Foreskin keratinocyte (primary cell): ENCODE measurements around the gene FGFR1OP2.

DNA sequence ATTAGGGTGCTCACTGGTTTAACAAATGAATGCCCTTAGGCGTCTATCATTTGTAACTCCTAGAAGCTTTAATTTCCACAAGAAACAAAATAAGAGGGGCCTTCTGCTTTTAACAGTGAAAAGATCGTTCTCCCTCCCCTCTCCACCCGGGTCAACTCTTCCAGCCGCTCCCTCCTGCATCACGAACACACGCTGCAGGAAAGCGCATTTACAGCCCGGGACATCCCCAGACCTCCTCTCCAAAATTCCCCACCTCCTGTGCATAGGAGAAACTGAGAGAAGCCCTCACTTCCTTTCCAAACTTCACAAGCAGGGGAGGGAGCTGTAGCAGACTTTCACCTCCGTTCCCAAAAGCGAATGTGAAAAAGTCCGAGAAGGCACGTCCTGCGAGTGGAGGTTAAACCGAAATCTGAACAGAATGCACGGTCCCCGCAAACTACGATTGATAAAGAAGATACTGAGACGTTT, 535 bp downstream of the BCAT1 start:
- RAMPAGE, total RNA = no peak

DNA sequence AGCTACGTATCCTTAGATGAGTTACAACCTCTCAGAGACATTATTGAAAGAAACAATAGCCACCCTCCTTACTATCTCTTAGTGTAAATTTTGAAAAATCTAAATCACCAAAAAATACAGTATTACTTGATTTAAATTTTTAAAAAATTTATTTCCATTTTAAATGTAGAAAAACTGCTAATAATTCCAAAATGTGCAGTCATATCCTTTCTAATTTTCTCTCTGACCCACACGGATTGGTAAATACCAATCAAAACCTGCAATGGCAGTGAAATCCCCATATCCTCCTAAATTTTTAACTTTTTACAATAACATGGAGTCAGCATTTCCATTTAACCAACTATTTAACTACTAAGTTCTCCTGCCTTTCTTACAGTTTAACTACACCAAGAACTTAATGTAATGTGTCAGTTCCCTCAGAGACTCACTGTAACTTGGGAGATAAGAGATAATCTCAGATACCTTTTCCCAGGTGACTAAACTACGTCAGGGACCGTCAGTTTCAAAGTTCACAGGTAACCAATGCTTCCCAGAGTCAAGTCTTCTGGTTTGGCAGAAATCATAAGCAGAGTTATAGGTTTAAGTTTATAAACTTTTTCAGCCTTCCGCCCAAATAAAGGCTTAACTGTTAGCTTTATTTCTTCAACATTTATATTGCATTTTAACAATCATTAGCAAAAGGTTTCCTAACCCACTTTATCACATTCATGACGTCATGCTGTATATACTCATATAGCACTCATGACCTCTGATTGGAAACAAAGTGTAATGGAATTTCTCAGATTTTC, 7.7 kb downstream of the KRAS start:
- RAMPAGE, total RNA = no peak

GRCh38 chr12:25244798-25245477, 5.8 kb downstream of the KRAS start:
- RAMPAGE, total RNA = no peak

DNA sequence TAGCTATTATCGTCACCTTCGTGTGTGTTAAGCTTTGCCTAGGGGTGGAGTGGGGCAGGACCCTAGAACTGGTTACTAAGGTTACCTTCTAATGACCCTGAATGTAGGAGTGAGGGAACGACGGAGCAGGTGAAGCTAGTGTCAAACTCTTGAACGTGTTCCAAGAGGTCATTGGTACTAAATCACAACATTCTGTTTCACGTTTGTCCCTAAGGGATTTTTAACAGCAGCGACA, 134.0 kb upstream of the KRAS start:
- RAMPAGE, total RNA = no peak

DNA sequence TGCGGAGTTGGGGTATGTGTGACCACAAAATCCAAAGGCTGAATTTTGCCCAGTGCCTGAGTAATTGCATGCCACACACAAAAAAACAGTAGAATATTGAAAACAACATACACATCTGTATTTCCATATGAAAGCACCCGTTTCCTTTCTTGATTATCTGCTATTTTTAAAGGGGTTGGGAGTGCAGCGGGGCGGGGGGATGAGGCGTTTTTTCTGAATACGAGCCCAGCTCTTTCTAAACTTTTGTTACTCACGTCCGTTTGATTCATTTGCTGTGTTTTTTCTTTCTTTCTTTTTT, 768 bp upstream of the RASSF8 start:
- RAMPAGE, total RNA = no peak

- RAMPAGE, total RNA = no peak
Measured at GRCh38 chr12:26125776-26126306, 1.0 kb upstream of the BHLHE41 start.

- RAMPAGE, total RNA = no peak
Measured at GRCh38 chr12:26556183-26556673, 276.8 kb downstream of the ITPR2 start.

DNA sequence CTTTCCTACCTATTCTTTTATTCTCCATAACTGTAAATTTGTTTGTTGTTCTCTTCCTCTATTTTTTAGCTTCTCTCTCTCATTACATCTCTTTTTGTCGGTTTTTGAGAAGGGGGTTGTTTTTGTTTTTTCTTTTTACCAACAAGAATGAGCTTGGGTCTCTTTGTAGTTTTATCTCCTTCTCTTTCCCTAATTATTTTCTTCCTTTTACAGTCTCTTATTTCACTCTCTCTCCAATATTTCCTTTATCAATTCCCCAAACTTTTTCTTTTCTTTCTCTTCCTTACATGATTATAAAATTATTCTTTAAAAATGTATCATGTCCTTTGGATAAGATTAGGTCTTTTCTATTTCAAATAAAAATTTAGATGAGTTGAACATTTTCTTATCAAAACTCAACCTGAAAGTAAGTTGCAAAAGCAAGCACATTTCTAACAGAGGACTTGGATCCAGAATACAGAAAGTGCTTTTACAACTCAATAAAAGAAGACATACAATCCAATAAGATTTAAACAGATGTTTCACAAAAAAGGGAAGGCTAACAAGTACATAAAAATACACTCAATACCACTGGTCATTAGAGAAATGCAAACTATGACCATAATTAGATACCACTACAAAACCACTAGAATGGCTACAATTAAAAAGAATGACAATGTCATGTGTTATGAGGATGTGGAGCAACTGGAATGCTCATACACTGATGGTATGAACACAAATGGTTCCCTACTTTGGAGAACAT, 94.3 kb downstream of the ITPR2 start:
- RAMPAGE, total RNA = no peak

- RAMPAGE, total RNA = no peak
Measured at GRCh38 chr12:26913352-26913972, 24.3 kb downstream of the INTS13 start.

DNA sequence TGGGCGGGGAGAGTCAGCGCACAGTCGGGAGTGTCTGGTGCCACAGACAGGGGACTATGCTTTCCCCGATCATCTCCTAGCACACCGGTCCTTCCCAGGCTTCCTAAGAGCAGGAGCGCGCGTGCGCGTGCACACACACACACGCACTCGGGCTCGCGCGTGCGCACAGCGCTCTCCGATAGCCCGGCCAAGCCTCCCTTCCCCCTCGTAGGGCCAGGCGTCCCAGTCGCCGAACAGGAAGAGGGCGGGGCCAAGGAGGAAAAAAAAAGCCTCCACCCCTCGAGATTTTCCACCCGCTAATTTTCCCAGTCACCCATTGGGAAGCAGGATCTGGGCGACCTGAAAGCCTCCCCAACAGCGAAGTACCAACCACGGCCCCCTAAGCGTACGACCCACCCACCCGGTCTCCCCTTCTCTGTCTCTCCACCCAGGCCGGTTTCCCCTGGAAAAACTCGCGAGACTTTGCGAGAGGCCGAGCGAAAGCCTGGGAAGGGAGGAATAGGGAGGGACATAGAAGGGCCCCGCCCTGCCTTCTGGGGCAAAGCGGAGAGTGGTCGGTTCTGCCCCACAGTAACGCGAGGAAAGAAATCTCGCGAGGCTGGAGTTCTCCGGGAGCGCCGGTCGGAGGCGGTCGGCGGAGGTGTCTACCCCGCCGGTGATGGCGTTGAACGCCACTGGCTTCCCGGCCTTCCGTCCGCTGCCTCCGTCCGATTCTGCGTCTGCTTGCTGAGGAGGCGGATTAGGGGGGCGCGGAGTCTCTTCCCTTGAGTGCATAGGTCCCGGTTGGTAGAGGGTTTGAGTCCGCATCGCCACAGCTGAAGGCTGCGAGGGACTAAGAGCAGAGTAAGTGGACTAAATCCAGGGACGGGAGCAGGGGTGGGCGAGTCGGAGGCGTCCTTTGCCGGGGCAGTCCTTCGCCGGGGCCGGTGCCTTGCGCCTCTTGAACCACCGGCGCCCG, at the start of gene FGFR1OP2:
TSS of gene FGFR1OP2 (plus strand) at position 603 of the 958 bp plus-strand sequence.
- RAMPAGE, total RNA = start-site peak on the minus strand centred at position 121 of the sequence, 70 bp wide, 78 and 38 reads in 2 replicates; start-site peak on the plus strand centred at position 621 of the sequence, 40 bp wide, 206 and 86 reads in 2 replicates

DNA sequence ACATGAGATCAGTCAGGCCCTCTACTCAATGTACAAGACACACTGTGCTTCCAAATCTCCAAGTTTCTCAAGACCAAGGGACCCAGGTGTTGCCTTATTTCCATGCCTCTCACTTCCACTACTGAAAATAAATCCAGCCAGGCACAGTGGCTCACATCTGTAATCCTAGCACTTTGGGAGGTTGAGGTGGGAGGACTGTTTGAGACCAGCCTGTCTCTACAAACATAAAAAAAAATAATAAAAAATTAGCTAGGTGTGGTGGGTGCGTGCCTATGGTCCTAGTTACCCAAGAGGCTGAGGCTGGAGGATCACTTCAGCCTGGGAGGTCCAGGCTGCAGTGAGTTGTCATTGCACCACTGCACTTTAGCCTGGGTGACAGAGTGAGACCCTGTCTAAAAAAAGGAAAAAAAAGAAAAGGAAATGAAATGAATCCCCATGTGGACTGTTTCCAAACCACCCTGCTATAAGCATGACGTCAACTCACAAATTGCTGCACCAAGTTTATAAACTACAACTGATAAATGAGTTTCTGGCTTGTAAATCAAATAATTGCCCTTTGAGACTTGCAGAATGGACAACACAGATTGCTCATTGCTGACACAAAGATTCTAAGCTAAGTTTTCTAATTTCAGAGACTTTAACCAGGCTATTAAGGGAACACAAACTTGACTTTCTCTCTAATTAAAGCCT, 51.1 kb upstream of the STK38L start:
- RAMPAGE, total RNA = no peak

DNA sequence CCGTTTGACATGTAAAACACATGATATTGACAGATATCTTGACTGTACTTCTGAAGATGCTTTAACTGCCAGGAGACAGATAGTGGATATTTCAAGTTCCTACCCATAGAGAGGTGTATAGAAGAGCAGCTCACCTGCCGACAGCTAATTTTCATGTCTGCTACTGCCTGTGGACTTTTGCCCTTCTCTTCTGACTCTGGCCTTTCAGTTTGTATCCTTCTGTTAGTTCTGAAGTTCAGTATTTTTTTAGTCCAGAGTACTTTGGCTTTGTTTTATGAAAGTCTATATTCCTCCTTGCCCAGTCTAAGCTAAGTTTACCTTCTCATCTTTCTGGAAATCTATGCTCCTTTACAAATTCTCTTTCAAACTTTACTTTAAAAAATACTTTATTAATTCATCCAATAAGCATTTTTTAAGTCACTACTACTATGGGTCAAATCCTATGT, 30.8 kb upstream of the STK38L start:
- RAMPAGE, total RNA = no peak

- RAMPAGE, total RNA = no peak
Measured at GRCh38 chr12:27344238-27344815, 11.7 kb downstream of the BMAL2 start.

DNA sequence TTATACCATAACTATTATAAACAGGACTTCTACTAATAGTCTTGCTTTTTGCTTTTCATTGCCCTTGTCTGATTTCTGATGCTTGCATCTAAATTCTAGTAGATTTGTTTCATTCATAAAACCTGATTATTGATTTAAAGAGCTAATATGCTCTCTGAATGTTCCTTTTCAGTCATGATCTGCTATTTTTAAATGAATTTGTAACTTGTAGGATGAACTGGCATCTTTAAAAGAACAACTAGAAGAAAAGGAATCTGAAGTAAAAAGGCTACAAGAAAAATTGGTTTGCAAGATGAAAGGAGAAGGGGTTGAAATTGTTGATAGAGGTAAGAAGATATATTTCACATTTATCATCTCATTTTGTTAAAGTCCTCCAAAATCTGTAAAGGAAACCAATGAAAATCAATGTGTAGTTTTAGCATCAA, 39.8 kb upstream of the REP15 start:
- RAMPAGE, total RNA = no peak

- RAMPAGE, total RNA = no peak
Measured at GRCh38 chr12:27709825-27710619, 610 bp upstream of the MRPS35 start.

DNA sequence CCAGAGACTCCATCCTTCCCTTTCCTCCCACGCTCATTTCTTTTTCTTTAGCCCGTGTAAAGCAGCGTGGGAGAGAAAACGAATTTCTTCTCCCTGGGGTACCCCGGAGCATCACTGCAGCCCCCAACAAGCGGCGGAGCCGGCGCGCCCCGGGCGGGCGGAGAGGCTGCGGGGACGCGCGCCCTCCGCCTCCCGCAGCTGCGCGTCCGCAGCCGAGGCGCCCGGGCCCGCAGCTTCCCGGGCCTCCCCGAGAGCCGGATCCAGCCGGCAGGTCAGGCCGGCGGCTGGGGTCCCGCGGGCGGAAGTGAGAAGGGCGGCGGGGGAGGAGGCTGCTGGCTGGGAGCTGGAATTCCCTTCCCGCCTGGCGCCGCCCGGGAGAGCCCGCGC, 352 bp upstream of the KLHL42 start:
- RAMPAGE, total RNA = no peak

DNA sequence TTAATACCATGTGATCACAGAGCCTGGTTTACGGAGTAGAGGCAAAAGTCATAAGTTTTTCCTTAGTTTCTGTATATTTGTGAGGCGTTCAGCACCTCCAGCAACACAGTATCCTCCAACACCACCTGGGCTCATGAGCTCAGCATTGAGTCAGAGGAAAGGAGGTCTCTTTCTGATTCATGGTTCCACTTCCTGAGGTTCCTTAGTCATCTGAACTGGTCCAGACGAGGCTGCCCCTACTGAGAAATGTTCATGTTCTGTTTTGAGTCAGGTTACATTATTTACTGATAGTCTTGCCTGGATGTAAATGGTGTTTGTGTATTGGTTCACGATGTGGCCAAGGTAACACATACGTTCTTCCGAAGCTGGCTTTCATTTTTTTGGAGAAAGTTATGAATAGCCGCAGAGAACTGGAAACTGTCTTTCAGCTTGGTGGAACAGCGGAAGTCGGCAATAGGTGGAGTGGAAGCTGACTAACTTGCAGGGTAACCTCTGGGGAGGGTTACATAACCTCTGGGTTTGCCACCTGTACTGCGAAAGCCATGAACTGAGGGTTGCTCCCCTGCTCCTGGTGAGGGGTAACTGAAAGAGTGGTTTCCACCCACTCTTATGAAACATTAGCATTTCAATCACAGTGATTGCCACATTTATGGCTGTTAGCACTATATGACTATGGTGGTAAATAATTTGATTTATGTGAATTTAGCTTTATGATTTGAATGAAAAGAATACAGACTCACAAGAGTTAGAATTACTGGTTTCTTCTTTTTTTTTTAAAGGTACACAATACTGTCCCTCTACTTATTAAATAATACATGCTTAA, 42.2 kb upstream of the MANSC4 start:
- RAMPAGE, total RNA = no peak

GRCh38 chr12:28242822-28243598, 52.8 kb downstream of the CCDC91 start:
- RAMPAGE, total RNA = no peak

DNA sequence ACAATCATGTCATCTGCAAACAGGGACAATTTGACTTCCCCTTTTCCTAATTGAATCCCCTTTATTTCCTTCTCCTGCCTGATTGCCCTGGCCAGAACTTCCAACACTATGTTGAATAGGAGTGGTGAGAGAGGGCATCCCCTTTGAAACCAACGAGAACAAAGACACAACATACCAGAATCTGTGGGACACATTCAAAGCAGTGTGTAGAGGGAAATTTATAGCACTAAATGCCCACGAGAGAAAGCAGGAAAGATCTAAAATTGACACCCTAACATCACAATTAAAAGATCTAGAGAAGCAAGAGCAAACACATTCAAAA, 84.5 kb downstream of the CCDC91 start:
- RAMPAGE, total RNA = no peak

GRCh38 chr12:28302393-28303044, 112.3 kb downstream of the CCDC91 start:
- RAMPAGE, total RNA = no peak